ENCODE results near the gene PMFBP1.

DNA sequence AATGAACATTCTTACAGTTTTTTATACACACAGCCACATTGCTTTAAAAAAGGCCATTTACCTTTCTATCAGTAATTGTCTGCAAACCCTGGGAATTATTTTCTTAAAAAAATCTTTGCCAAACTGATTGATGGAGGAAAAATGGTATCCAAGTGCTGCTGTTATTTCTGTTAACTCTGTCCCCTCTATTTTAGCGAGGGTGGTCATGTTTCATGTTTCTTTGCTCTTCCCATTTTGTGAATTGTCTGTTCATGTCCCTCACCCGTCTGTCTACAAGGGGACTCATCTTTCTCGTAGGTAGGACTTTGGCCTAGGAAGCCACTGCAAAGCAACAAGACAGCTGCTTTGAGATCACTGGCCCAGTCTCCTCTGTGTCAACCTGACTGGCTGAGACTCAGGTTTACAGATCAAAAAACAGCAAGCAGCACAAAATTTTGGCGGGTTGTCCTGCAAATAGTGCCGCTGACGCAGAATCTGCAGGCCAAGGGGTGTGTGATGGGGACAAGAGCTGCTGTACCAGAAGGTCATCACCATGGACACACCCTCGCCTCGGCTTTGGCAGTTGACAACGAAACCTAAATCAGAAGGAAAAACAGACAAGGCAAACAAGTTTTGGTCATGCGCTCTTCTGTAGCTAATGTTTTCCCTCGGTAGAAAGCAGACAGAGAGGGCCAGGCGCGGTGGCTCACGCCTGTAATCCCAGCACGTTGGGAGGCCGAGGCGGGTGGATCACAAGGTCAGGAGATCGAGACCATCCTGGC, 4.7 kb upstream of the TAT start:
- RAMPAGE, long total RNA = no peak
- RRBS = no CpG with 5 or more reads among the region's 18 CpGs

GRCh38 chr16:71590437-71591122, 13.7 kb upstream of the TAT start:
- RAMPAGE, long total RNA = no peak
- RRBS = no CpG with 5 or more reads among the region's 6 CpGs

- RAMPAGE, long total RNA = no peak
- RRBS = no CpG with 5 or more reads among the region's 4 CpGs
Measured at GRCh38 chr16:71670372-71671052, 44.5 kb downstream of the MARVELD3 start.

DNA sequence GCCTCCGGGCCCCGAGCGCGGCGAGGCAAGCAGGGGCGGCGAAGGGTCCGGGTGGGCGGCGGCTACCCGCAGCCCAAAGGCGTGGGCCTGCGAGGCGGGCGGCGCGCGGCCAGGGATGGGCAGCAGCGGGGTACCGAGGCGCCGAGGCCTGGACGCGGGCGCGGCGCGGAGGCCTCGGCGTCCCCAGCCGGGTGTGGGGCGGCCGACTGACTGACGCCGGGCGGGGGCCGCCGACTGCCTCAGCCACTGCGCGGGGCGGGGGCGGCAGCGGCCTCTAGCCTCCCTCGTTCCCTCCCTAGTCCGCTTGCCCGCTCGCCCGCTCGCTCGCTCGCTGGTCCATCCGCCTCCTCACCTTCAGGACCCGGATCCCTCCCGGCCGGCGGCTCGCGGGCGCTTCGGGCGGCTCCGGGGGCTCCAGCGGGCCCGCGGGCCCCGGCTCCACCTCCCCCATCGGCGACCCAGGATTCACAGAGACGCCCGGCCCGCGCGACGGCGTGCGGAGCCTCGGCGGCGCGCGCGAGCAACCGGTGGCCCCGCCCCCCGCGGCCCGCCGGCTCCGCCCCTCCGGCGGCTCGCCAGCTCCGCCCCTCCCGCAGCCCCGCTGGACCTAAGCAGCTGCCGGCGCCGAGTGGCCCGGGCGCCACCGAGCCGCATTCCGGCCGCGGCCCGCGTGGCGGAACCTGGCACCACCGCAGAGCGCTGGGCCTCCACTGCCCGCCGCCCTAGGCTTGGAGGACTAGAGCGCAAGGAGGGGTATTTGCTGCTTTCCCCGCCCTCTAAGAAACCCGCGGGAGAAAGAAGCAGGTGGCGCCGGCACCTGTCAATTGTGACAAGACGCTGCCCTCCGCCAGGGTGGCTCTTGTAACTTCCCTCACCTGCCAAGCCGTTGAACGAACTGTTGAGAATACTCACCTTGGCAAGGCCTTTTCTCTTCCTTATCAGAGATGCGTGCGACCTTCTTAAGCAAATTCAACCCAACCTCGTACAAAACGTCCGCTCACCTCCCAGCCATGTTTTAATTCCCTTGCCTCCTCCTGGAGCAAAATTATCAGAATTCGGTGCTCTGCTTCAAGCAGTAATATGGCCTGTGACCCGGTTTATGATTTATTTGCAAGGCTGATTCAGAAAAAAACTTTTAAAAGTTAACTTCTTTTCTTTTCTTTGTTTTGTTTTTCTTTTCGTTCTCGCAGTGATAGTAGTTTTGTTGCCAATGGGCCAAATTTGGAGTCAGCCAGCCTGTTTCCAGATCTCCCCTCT, 656 bp downstream of the PHLPP2 start:
- RAMPAGE, long total RNA = no peak
- RRBS = 1% methylated on average over 32 of the region's 131 CpGs

DNA sequence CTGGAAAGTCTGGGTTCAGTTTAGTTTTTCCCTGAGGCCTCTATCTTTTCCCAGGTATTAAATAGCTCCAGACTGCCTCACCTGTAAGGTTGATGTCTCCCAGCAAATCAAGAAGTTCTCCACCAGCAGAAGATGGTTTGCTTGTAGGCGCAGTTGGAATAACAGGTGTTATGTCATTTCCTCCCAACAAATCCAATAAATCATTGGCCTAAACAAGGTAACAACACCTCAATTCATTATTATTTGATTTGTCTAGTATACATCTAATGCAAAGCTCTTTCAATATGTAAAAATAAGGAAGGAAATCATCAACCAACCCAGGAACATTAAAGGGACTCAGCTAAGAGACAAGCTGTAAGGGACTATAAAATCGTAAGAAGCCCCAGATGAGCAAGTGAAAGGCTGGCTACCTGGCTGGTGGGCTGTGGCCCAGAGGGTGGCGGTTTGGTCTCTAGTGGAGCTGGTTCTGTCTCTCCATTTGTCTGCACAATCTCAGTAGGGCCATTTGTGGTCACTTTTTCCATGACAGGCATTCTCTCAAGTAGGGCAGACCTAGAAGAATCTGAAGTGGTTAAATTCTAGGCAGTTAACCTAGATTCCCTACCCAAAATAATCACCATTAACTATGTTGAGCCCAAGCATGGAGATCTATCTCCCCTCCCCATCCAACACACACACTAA, 20.7 kb upstream of the PHLPP2 start:
- RAMPAGE, long total RNA = no peak
- RRBS = no CpG with 5 or more reads among the region's 3 CpGs

DNA sequence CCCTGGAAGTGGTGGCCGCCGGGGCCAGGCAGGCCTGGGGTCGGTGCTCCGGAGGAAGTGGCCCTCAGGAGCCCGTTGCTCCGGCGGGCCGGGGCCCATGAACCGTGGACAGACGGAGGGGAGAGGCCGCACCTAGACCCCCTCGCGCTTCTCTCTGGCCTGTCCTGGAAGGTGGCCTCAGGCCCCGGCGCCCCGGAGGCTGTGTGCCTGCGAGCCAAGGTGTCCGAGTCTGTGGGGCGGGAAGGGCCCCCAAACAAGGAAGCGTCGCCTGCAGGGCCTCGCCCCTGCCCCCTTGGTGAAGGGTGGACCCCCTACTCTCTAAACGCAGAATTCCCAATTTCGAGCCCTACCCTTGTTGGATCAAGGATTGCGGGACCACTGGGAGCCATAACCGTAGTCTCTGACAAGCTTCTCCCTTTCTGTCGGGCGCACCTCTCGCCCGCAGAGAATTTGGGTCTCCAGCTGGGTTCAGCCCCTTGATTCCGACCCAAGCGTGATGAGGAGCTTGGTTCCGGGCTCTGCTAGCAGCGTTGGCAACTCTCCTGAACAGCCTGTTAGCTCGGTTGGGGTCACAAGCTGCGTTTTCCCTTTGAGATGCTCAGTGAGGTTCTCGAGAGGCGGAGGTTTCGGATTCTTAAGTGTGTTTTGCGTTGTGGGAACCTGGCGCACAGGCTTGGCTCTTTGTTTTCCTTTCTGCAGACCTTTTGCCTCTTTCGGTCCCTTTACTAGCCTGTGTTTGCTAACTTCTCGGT, 513 bp downstream of the ATXN1L start:
- RAMPAGE, long total RNA = no peak
- RRBS = 2% methylated on average over 6 of the region's 43 CpGs

- RAMPAGE, long total RNA = no peak
- RRBS = no CpG with 5 or more reads among the region's 6 CpGs
Measured at GRCh38 chr16:71929910-71930296, 34.6 kb downstream of the IST1 start.

DNA sequence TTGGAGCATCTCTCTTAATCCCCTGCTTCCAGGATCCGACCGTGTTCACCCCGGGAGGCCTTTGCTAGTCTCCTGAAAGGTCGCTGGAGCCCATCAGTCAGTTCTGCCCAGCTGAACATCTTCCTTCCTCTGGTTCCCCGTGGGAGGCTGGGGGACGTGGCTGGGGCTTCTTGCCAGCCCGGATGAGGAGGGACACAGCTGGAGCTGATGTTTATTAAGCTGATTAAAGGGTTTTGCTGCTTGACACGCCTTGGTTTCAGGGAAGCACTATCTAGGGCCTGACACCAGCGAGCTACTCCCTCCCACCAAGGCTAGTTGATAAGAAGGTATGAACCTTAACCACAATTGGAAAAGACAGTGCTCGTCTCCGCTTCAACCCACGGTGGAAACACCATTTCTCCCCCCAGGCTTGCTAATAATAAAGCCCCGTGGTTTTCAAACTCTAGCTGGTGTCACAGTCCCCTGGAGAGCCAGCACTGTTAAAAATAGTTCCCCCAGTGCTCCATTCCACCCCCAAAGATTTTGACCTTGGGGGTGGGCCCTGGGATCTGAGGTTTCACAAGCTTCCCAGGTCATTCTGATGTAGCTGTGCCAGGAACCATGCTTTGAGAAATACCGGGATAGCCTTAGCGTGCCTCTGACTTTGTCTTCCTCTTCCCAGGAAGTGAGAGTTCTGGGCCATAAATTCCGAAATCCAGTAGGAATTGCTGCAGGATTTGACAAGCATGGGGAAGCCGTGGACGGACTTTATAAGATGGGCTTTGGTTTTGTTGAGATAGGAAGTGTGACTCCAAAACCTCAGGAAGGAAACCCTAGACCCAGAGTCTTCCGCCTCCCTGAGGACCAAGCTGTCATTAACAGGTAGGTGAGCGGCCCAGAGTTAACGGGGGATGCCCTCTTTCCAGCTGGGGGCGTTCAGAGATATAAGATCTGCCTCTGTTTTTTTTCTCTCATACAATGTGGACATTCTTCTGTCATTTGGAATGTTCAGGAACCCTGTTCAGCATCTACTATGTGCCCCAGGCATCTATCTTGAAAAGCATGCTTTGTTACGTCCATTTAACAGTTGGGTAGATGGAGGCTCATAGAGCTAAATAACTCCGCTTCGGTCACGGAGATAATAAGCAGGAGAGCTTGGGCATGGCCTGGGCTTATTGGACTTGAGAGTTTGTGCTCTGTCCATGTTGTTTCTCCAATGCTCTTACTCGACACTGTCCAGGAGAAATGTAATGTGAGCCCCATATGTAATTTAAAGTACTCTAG, 5.7 kb downstream of the DHODH start:
- RAMPAGE, long total RNA = no peak
- RRBS = no CpG with 5 or more reads among the region's 27 CpGs

- RAMPAGE, long total RNA = no peak
- RRBS = no CpG with 5 or more reads among the region's 4 CpGs
Measured at GRCh38 chr16:72042831-72043443, 11.4 kb upstream of the HP start.

- RAMPAGE, long total RNA = no peak
- RRBS = no CpG with 5 or more reads among the region's 2 CpGs
Measured at GRCh38 chr16:72126741-72126965, 33.0 kb downstream of the DHX38 start.

- RAMPAGE, long total RNA = no peak
- RRBS = no CpG with 5 or more reads among the region's 7 CpGs
Measured at GRCh38 chr16:72172081-72172828, at the start of gene PMFBP1. Gene PMFBP1, minus strand, starts transcription at chr16:72172155.

DNA sequence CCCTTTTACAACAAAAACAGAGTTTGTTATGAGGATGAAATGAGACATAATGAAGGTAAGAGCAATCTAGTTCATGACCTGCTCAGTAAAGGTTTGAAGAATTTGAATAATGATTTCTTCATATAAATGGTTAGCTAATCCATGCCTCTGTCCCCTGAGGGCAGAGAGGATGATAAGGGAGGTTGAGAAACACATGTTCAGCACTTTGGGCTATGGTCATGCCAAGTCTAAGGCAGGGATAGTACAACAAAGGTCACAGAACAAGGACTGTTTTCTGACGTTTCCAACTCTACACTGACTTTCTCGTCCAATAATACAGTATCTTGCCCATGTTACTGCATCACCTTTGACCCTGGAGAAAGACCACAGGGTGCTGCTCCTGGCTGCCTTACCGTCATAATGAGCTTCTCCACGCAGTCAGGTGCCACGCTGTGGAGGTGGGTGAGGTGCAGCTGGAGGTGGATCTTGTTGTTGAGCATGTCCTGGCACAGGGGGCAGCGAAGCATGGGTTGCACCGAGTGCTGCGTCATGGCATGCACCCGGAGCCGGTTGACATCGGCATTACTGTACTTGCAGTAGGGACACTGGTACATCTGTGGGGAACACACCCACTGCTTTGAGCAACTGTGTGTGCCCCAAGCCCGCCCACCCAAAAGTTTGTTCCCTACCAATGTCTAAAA, 236.6 kb downstream of the ZFHX3 start:
- RAMPAGE, long total RNA = no peak
- RRBS = no CpG with 5 or more reads among the region's 12 CpGs

DNA sequence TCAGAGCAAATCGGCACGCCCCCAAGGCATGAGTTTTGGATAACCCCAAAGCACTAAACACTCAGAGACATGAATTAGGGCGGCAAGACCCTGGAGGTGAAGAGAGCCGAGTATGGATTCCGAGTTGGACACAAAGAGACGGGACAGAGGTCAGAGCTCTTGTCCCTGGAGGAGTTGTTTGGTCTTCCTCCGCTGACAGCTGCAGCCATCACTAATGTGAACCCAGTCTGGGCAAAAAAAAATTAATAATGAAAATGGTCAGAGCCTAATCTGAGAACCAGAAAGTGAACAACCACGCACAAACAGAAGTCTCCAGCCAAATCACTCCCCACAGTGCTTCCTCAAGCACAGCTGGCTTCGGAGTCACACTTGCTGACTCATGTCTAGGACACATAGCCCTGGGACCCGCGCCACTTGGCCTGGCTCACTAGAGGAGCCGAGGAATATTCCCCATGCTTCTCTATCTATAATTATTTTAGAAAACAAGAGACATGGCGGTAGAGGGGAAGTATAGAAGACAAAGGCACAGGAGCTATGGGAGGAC, 109.2 kb downstream of the ZFHX3 start:
- RAMPAGE, long total RNA = no peak
- RRBS = no CpG with 5 or more reads among the region's 13 CpGs

DNA sequence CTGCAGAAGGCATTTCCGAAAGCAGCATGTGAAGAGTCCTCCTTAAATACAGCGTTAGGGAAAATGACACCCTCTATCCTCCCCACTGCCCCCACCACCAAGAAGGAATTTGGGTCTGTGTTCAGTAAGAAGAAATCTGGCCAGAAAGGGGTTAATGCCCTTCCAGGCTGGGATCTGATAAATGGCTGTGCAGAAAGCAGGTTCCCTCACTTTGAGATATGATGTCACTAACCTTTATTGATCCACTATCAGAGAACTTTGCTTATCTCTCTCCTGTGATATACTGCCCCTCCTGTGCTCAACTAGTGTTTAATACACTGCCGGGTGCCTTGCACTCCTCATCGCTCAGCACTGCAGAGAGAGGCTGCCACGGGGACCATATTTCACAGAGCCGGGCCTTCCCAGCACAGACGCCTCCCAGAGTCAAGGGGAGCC, 20.3 kb downstream of the ZFHX3 start:
- RAMPAGE, long total RNA = no peak
- RRBS = 15% methylated on average over 4 of the region's 7 CpGs

DNA sequence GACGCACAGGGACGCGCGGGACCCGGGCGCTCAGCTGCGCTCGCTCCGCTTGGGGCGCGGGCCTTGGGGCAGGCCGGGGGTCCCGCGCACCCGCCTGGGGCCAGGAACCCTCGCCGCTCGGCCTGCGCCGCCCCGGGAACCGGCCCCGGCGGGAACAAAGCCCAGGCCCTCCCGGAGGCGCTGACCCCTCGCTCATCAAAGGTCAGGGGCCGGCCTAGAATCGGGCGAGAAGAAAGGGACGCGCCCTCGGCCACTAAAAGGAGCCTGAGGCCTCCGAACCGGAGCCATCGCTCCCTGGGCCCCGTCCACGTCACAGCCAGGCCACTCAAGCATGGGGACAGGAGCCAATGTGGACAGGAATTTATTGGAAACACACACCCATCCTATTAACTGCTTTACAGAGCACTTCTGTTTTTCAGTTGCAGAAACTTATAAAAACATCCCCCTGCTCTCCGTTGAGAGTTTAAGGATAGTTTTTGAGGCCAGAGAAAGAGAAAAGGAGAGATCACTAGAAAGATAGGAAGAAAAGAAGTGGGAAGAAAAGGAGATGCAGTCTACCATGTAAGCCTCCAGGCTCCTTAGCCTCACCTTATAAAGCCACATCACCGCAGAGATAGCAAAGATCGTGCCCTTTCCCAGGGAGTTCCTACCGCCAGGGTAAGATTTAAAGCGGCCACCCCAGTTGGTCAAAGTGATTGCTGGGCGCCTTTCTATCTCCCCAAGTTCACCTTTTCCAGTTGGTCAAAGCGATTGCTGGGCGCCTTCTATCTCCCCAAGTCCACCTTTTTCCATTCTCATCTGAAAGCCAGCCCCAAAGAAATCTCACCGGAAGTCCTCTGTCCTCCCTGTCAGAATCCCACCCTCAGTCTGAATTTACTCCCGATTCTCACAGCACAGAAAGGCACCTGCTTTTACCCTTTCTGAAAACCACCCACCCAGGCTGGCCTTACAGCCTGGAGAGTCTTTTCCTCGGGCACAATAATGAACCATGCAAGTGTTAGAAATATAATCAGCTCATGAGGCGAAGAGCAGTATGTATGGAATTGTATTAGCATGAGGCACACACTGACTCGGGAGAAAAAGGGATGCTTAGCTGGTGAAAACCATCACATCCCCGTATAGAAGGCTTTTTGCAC, 797 bp upstream of the ZFHX3 start:
- RAMPAGE, long total RNA = no peak
- RRBS = under 1% methylated on average over 27 of the region's 52 CpGs

DNA sequence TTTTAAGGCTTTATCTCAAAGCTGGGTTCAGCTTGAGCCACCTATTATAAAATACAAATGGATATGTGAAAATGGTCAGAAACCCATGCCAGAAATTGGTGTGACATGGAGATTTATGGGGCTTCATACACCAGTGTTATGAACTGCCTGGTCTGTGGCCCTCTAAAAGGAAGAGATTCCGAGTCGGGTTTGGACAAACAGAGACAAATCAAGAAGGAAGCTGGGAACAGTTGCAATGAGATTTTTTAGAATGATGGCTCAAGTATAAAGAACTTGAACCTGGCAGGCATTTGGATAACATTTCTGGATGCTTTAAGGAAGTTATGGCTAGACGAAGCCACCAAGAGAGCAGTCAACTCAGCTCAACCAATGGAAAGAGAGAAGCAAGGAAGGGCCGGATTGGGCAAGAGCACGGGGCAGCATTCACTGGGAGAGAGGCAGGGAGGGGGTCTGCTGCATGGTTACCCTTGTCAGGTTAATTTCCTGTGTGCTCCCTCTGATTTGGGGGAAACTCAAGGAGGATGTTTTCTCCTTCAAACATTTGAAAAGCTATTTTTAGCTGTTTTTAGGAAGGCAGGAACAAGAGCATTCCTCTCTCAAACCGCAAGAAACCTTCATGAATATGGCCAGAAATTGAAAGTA, 118.3 kb upstream of the ZFHX3 start:
- RAMPAGE, long total RNA = no peak
- RRBS = no CpG with 5 or more reads among the region's 6 CpGs

DNA sequence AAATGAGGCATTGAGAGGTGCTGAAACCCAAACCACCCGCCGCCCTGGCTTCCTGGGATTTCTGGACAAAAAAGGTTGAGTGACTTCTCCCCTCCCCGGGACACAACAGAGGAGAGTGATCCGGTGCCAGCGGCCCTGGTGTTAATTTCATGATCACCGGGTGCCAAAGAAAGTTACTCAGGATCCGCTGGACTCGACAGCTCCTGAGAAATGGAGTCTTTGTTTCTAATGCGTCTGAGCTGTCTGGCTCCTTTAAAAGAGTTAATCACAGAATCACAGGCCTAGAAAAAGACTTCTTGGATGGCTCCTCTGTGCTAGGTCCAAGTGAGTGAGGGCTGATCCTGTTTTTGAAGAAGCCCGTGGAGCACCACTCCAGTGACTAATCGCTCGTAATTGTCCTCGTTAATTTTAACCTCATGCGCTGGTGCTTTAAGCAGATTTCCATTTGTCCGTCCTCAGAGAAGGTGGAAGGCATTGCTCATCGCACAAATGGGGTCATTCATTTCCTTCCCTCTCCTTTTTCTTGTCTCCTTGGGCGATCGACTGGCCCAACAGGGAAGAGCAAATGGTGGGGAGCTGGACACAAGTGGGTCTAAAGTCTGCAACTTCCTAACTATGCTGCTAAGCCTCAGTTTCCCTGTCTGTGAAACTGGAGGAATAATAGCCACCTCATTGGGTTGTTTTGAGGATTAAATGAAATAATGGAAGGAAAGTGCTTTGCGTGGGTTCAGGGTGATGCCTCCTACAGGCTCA, 144.6 kb upstream of the ZFHX3 start:
- RAMPAGE, long total RNA = no peak
- RRBS = no CpG with 5 or more reads among the region's 19 CpGs

- RAMPAGE, long total RNA = no peak
- RRBS = no CpG with 5 or more reads among the region's 3 CpGs
Measured at GRCh38 chr16:73424752-73425166, 376.8 kb upstream of the ZFHX3 start.

DNA sequence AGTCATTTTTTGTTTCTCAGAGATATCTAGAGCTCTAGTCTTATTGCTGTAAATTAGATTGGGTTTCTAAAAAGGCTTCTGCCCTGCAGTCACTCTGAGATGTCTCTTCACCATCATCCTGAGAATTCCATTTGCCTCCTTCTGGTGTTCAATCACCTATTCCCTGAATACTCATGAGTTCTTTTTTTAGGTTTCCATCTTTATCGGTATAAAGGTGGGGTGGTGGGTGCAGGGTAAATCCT, 511.3 kb upstream of the PSMD7 start:
- RAMPAGE, long total RNA = no peak
- RRBS = no CpG with 5 or more reads among the region's 1 CpG

DNA sequence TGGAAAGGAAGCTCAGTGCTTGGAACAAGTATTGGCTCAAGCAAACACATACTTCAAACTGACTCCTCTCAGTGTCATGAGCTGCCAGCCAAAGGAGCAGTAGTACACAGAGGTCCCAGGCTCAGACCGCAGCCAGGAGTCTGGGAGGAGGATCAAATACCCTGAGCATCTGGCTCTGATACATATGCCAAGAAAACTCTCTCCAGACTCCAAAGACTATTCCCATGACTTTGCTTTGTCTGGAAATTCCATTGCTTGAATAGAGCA, 501.6 kb upstream of the PSMD7 start:
- RAMPAGE, long total RNA = no peak
- RRBS = no CpG with 5 or more reads among the region's 1 CpG

Data from hepatocyte (in vitro differentiated cells and primary cell).